Lower leg skin (tissue), 2 donors: ENCODE measurements around the gene OVCA2.

DNA sequence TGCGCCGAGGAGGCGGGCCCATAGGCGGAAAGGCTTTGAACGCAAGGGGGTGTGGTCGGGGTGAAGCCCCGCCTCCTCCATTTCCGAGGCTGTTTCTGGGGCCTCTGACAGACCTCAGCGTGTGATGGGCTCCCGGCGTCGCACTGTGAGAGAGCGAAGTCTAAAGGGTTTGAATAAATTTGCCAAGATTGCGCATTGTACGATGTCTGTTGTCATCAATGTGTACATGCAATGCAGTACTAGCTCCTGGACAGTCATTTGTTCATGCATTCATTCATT, 223 bp upstream of the PRPF8 start:
- PRO-cap = bidirectional peak, plus-strand start at position 117 of the sequence, minus-strand start outside the sequence
- RAMPAGE, long total RNA, 2 experiments = no peak in any of the 2 experiments

- PRO-cap = no peak
- RAMPAGE, long total RNA, 2 experiments = no peak in any of the 2 experiments
These were observed 8.3 kb downstream of the WDR81 start for GRCh38 chr17:1732722-1733384.

DNA sequence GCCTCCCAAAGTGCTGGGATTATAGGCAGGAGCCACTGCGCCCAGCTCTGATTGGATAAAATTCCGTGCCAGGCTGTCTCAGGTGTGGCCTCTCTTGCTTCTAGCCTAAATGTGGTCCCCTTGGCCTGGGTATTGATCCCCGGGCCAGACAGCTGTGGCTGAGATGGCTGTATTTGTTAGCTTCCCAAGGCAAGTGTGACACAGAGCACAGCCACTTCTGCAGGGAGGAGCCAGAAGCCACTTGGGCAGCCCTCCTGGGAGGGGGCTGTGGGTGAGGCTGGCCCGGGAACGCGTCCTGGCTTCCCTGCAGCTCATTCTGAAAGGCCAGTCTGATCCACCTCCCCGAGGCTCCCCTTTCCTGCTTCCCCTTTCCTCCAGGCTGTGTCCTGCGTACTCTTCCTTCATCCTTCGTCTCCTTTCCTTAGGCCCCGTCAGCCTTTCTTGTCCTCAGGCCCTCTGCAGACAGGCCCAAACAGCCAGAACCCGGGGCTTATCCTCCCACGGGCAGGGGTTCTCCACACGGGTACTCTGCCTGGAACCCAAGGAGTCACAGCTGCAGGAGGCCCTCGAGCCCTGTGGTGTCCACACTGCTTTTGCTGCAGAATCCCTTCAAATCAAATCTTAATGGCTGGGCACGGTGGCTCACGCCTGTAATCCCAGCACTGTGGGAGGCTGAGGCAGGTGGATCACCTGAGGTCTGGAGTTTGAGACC, 8.0 kb downstream of the SERPINF2 start:
- PRO-cap = unidirectional peak, plus-strand start at position 327 of the sequence
- RAMPAGE, long total RNA, 2 experiments = no peak in any of the 2 experiments

DNA sequence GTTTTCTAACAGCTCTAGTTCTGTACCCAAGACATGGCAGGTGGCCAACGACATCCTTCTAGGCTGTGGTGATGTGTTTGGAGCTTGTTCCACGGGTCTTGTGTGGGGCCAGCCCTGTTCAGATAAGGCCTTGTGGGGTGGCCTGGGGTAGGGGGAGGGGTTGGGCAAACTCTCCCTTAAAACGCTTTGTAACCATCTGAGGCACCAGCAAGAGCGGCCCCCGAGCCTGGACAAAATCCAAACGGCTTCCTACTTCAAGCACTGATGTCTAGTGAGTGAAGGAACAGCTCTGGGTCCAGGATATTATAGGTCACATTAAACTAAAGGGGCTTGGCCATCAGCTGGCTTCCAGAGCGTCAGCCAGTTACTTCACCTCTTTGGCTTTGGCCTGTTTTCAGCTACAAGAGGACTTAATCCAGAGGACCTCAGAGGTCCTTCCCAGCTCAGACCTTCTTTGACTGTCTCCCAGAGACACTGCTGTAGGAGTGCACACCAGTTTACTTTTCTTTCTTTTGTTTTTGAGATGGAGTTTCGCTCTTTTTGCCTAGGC, 11.9 kb downstream of the SERPINF1 start:
- PRO-cap = no peak
- RAMPAGE, long total RNA, 2 experiments = no peak in any of the 2 experiments

DNA sequence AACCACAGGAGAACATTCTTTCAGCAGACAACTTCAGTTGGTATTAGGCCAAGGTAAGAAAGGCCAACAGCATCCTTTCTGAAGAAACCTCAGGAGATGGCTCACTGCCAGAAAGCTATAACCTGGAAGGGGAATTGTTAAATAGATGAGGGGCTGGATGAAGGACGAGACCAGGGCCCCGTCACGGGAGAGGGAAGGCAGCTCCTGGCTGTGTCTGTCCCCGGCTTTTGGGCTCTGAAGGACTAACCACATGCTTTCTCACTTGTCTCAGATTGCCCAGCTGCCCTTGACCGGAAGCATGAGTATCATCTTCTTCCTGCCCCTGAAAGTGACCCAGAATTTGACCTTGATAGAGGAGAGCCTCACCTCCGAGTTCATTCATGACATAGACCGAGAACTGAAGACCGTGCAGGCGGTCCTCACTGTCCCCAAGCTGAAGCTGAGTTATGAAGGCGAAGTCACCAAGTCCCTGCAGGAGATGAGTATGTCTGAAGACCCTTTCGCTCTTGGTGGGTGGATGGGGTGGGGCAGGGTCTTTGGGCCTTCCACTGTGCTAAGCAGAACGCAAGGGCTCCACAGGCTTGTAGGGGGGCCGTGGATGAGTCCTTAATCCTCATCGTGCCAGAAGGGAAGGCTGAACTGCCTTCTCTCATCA, 14.5 kb downstream of the SERPINF1 start:
- PRO-cap = no peak
- RAMPAGE, long total RNA, 2 experiments = no peak in any of the 2 experiments

- PRO-cap = no peak
- RAMPAGE, long total RNA, 2 experiments = no peak in any of the 2 experiments
These were observed 49.4 kb downstream of the RPA1 start for GRCh38 chr17:1879160-1879710.

DNA sequence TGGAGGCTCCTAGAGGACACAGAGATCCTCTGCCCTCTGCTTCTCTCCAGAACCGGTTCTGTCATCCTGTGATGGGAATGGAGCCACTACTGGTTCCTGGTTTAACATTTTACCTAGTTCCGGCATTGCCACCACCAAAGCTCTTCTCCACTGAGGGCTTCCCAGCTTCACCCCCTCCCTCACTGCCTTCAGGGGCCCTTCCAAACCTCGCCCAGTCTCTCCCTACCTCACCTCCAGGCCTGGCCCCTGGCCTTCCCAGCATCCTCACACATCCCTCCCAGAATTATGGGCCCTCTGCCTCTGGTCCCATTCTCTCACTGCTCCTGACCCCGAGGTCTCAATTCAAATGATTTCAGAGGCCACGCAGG, 58.5 kb downstream of the RTN4RL1 start:
- PRO-cap = no peak
- RAMPAGE, long total RNA, 2 experiments = no peak in any of the 2 experiments

GRCh38 chr17:2041215-2042156, at the start of gene OVCA2:
TSS of gene OVCA2 (plus strand) at chr17:2042022.
- PRO-cap = bidirectional peak, plus-strand start at chr17:2042022, minus-strand start at chr17:2041910
- RAMPAGE, long total RNA, 2 experiments = no peak in any of the 2 experiments

GRCh38 chr17:2056883-2057704, 2.2 kb downstream of the HIC1 start:
- PRO-cap = no peak
- RAMPAGE, long total RNA, 2 experiments = no peak in any of the 2 experiments

GRCh38 chr17:2057705-2058233, 2.9 kb downstream of the HIC1 start:
- PRO-cap = no peak
- RAMPAGE, long total RNA, 2 experiments = no peak in any of the 2 experiments

GRCh38 chr17:2063104-2063813, 8.4 kb downstream of the HIC1 start:
- PRO-cap = no peak
- RAMPAGE, long total RNA, 2 experiments = no peak in any of the 2 experiments

GRCh38 chr17:2074955-2076243, 20.5 kb downstream of the HIC1 start:
- PRO-cap = no peak
- RAMPAGE, long total RNA, 2 experiments = no peak in any of the 2 experiments

DNA sequence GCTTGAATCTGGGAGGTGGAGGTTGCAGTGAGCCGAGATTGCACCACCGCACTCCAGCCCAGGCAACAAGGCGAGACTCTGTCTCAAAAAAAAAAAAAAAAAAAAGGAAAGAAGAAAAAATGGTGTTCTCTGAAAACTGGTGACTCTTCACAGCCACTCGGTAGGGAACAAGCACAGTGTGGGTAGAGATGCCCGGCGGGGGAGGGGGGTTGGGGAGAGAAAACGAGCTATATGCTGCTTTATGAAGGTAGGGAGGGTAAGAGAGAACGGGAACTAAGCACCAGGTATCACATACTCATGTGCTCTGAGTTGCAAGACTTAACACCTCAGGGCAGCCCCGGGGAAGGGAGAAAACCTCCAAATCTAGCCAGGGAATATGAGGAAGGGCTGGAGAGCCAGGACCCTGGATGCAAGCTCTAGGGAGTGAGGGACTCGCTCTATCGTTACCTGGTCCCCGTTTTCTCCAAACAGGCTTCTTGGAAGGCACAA, 35.2 kb downstream of the HIC1 start:
- PRO-cap = no peak
- RAMPAGE, long total RNA, 2 experiments = no peak in any of the 2 experiments

DNA sequence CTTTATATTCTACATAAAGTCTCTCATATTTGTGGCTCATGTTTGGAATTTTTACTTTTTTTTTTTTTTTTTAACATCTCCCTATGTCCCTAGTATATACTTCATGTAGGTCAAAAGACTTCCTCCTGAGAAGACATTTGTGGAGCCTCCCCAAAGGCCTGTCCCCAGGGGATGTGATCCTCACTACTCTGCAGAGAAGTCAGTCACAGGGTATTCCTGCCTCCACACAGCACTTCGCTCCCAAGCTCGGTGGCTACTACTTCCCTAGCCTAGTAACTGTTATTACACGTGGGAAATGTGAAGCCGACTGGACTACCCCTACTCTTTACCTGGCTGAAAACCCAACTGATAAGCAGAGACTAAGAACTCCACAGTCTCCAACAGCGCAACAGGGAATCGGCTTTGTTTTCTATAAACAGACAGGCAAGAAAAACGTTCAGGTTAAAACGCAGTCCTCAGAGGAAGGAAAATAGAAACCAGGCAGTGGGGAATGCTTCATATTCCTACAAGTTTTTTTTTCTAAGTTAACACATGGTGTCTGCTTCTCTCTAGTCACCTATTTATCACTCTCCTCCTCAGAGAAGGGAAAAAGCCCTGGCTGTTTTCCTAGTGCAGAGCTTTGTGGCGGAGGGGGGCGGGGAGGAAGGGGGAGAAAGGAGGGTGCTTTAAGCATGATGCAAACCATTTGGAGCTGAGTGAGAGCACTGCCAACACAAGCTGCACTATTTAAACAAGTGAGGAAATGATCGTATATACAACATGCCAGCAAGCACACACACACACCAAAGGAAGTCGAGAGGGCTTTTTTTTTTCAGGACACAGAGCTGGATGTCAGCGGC, 117.0 kb downstream of the HIC1 start:
- PRO-cap = no peak
- RAMPAGE, long total RNA, 2 experiments = start-site peak on the minus strand in 1 of 2 experiments, centred at position 290 of the sequence, 11 reads per replicate

DNA sequence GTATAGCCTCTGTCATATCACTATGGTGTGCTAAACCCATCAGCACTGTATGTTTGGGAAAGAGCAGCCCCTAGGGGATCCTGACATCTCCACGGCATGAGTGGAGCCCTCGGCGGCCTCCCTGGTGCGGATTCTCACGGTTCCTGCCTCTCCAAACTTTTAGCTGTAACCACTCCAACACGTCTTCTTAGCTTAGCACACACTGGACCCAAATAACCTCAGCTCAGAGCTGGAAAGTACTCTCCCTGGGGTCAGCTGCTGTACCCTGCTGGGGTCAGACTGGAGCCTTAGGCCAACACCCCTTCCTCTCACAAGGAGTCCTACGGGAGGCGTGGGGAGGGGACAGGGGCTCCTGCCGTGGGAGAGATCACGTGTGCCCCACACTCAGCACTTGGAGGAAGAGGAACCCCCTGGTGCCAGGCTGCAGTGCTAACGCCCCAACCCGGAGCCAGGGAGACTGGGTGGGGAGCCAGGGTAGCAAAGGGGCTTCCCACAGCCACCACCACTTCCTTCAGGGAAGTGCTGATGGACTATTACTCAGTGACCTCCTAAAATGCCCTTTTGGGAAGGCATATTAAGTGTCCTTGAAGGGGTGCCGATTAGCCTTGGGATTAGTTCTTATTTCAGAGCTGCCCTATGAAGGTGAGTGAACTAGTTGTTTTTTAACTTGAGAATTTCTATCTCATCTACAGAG, 124.0 kb downstream of the HIC1 start:
- PRO-cap = no peak
- RAMPAGE, long total RNA, 2 experiments = no peak in any of the 2 experiments

DNA sequence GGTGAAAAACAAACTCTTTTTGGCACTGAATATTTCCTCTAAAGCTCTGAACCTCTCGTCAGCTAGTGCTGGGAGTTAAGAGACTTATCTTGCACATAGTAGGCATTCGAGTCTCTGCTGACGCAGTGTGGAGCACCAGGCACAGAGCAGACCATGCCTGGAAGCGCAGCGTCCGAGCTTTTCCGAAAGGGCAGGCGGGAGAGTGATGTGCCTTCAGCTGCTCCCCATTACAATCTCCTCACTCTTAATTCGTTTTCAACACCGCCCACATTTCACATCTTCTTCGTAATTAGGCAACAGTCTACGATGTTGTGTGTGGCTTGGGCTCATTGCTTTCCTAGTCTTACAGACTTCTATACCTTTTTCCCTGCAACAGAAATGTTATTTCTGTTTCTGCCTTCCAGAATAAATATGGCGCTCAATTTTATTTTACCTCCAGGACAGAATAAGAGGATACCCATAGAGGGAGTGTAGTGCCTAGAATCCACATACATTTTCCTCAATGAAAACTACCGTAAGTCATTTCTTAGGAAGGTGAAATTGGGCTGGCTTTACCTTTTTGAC, 62.9 kb downstream of the SMG6 start:
- PRO-cap = bidirectional peak, plus-strand start at position 329 of the sequence, minus-strand start at position 246 of the sequence
- RAMPAGE, long total RNA, 2 experiments = no peak in any of the 2 experiments

DNA sequence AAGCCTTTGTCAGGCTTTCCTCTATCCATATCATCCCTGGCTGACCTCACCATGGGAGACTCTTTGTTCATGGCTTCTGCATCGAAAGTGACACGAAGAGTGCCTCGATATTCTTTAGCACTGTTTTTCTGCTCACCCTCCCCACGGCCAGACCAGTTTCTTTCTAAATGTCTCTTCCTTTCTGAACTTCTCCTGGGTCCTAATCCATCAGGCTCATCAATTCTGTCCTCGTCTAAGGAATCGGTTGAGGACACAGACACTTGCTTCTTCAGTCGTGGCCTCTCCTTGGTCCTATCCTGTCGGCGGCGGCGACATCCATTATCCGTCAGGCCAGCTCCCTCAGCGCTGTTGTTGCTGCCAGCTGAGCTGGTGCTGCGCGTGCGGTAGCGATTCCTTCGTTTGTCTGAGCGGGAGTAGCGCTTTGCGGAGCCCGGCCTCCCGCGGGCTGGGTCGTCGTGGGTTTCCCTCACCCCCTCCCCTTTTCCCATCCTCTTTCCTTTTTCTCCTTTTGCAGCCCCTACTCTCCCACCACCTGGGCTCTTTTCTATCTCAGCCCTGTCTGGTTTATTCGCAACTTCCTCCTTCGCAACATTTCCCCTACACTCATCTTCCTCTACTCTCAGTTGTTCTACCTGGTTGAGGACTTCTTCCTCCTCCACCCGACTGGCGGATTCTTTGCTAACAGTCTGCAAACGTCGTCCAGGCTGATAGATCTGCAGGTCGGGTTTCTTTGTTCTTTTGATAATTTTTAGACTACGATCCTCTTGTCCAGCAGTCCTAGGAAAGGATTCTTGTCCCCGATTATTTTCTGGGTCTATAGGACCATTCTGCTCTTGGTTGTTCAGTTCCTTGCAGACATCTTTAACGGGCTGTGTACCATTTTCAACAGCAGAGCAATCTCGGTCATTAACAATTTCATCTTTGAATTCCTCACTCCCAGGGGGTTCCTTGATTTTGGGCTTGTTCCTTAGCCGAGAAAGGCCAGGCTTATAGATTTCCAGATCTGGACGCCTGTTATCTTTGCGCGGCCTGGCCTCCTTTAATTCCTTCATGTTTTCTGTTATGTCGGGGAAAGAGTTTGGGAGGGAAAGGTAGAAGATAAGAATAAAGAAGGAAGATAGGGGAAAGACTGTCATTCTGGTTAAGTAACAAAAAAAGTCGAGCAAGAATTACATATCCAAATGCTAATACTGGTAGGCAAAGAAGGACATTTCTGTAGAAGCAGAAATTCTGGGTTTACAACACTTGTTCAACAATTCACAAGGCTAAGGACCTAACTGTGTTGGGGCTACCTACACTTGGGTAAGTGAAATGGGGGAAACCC, 3.5 kb downstream of the SMG6 start:
- PRO-cap = no peak
- RAMPAGE, long total RNA, 2 experiments = no peak in any of the 2 experiments

DNA sequence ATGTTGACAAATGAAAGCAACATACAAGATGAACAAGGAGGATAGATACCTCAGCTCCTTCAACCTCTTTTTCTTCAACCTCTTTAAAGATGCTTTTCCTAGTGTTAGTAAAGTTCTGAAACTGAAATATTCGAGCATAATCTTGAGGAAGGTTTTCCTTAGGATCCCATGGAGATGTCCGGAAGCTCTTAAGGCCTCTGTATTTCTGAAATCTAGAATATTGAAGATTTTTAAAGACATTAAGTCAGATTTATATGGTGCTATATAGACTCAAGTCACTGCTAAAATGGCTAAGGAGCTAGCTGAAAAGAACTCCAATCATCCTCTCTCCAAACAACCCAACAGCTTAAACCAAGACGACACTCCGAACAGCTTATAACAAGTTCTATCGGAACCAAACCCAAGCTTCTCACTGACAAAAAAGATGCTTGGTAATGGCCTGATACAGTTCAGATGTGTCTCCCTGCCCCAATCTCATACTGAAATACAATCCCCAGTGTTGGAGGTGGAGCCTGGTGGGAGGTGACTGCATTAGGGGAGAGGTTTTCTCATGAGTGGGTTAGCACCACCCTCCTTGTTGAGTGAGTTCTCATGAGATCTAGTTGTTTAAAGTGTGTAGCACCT, 5.2 kb downstream of the TSR1 start:
- PRO-cap = no peak
- RAMPAGE, long total RNA, 2 experiments = no peak in any of the 2 experiments

DNA sequence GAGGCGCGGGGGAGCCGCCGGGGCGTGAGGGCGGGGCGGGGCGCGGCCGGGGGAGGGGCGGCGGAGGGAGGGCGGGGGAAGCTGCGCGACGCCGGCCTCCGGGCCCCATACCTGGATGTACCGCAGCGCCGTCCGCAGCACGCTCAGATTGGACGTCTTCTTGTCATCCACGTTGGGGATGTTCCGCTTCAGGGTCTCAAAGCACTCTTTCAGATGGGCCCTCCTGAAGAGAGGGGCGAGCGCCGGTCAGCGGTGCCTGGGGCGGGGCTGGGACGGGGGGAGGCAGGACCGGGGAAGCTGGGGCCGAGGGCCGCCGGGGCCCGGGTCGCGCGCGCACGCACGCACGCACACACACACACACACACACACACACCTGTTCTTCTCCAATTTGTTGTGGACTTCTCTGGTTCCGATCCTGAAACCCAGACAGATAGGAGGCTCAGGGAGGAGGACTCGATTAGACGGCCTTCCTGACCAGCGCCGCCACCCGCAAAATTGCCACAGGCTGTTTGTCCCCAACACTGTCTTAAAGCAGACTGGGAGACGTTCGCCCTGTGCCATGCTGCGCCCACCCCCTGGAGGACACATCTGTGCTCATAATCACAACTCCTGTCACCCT, 6.8 kb downstream of the MNT start:
- PRO-cap = bidirectional peak, plus-strand start at position 108 of the sequence, minus-strand start outside the sequence
- RAMPAGE, long total RNA, 2 experiments = no peak in any of the 2 experiments

- PRO-cap = bidirectional peak, plus-strand start at chr17:2406607, minus-strand start at chr17:2406319
- RAMPAGE, long total RNA, 2 experiments = no peak in any of the 2 experiments
These were observed 5.4 kb upstream of the MNT start for GRCh38 chr17:2406238-2406685.